Measurements from ENCODE around the genes PITPNC1 and ABCA5.

DNA sequence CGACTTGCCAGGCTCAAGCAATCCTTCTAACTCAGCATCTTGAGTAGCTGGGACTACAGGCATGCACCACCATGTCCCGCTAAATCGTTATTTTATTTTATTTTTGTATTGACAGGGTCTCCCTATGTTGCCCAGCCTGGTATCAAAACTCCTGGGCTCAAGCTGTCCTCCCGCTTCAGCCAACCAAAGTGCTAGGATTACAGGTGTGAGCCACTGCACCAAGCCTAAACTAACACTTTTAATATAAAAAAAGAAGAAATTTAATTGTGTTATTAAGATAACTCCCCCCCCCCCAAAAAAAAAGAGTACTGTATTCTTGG lies 24.5 kb downstream of the HELZ start:
- PRO-cap = no peak

DNA sequence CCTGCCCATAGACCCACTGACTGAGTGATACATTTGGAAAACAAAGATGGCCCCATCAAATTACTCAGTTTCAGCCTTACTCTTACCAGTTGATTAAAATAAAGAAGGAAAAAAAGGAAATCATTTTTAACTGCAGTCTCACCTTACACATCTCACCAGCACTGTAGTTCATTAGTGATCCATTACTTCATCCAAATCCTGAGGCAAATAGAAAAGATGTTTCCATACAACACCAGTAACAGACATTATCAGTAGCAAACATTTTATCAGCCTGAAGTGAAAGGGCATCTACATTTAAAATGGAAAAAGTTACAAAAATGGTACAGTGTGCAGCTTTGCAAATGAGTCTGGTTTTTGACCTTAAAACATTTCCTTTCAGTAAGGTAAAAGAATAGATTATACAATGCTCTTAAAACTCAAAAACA lies 1.3 kb downstream of the HELZ start:
- PRO-cap = no peak

- PRO-cap = bidirectional peak, plus-strand start at chr17:67377314, minus-strand start at chr17:67377159; bidirectional peak, plus-strand start at chr17:67377971, minus-strand start at chr17:67377894
These were observed at the start of gene PITPNC1 for GRCh38 chr17:67377117-67378101. TSS of gene PITPNC1 (plus strand) at chr17:67377281.

DNA sequence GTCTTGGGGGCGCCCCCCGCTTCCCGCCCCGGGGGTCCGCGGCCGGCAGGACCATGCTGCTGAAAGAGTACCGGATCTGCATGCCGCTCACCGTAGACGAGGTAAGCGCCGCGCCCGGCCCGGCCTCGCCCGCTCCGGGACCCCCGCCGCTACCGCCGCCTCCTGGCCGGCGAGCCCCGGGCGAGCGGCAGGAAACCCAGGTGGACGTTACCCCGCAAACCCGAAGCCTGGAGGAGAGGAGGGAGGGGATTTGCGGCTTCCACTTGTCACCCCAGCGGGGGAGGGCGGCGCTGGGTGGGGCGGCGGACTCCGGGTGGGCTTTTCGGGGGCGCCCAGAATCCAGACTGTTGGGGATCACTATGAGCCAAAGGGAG lies 1.0 kb downstream of the PITPNC1 start:
- PRO-cap = no peak

DNA sequence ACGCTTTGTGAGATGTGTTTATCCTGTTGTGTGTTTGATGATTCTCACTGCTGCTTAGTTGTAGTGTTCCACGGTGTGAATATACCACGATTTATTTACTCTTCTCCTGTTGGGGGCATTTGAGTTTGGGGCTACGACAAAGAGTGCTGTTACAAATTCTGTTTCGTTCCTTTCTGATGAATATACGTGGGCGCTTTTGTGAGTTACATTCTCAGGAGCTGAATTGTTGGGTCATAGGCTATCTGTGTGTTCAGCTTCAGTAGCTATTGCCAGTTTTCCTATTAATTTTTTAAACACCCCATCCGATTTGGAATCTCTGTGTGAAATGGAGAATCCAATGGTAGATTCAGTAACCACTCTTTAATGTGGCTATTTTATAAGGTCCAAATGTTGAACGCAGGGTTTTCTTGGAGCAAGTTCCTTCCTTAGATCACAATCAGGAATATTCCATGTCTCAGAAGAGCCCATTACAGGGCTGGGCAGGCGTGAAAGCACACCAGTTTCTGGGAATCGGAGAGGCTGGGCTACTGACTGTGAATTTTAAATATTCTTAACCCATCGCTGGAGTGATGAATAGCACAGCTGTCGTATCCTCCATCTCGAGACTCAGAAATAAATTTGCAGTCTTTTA lies 115.8 kb downstream of the PITPNC1 start:
- PRO-cap = no peak

- PRO-cap = no peak
These were observed 151.8 kb downstream of the PITPNC1 start for GRCh38 chr17:67528605-67529585.

DNA sequence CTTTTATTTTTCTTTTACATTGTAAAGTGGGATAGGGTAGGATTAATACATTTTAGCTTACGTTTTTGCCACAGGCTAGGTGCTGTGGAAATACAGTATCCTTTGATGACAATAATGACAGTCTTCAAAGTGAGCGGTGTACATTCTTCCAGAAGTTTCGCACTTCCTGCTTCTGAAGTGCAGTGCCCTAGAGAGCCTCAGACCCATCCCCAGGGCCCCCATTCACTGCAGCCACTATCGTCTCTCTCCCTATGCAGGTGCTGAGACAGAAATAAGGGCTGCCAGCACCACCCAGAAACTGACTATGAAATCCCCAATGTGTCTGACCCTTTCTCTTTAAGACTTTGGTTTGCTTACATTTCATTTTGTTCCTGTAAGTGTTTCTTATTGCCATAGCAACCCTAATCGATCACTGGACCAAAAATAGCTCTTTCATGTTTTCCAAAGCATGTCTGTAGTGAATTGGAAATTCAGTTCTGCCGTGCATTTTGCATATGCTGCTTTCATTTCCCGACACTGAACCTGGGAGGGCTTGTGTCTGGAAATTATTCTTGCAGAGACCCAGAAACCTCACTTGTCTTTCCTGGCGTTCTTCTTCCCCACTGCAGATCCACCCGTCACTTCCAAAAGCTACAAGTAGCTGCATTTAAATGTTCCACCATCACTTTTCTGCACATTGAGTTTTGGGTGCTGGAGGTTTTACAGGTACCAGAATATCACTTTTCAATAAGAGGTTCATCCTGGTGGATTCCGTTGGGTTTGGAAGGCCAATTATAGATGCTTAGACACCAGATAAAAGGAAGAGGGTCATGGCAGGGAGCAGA lies 148.7 kb upstream of the NOL11 start:
- PRO-cap = no peak

GRCh38 chr17:68379569-68380214 lies 77.6 kb downstream of the WIPI1 start:
- PRO-cap = no peak

- PRO-cap = no peak
These were observed 14.2 kb upstream of the PRKAR1A start for GRCh38 chr17:68497983-68498427.

GRCh38 chr17:68525700-68525999 lies 13.4 kb downstream of the PRKAR1A start:
- PRO-cap = no peak

DNA sequence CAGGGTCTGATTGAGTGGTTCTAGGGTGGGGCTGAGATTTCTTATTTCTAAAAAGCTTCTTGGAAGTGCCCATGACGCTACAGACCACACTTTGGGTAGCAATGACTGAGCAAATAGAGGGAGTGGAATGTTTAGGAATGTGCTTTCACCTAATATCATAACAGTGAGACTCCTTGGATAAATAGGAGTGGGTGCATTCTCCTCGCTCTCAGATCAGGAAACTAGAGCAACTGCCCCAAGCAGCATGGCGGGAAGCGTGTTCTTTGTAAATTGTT lies 30.8 kb downstream of the PRKAR1A start:
- PRO-cap = no peak

- PRO-cap = unidirectional peak, minus-strand start at chr17:68759966
These were observed 158.4 kb upstream of the FAM20A start for GRCh38 chr17:68759438-68760193.

DNA sequence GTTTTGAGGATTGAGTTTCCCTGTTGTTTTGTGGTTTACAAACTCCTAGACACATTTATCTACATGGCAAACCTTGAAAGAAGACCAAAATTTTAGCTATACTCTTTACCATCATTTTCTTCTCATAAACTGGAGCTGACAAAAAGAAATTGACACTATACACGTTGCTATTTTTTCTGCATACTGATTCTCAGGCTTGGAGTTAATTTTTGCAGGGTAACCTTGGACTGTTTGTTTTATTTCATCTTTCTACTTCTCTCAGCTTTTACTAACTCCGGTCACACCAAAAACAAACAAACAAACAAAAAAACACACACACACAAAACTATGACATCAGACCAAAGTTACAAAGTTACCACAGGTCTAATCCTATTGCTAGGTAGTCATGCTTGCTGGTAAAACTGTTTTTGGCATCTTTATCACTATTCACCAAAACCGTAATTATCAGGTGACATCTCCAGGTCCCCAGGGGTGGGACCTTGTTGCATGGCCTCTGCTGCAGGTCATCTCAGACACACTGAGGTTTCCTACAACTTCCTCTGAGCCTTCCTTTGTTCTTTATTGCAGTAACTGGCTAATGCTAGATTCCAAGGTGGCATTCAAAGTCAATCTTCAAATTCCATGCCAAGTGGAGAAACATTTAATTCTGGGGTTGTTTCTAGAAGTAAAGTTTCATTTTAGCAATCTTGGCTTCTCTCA lies 162.4 kb downstream of the ABCA8 start:
- PRO-cap = no peak

DNA sequence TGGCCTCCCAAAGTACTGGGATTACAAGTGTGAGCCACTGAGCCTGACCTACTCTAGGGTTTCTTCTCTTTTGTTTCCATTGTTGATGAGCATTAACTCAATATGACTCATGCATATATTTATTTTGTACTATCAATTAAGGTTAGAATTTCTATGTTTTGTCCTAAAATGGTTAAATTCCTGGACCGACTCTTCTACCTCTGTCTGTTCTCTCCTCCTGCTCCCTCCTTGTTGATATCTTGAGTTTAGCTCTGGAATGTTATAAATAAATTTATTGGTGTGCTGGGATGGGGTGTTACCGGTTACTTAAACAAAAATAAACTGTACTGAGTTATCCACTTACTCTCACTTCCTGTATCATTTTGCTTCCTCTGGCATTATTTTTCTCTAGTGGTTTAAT lies 120.2 kb downstream of the ABCA8 start:
- PRO-cap = no peak

DNA sequence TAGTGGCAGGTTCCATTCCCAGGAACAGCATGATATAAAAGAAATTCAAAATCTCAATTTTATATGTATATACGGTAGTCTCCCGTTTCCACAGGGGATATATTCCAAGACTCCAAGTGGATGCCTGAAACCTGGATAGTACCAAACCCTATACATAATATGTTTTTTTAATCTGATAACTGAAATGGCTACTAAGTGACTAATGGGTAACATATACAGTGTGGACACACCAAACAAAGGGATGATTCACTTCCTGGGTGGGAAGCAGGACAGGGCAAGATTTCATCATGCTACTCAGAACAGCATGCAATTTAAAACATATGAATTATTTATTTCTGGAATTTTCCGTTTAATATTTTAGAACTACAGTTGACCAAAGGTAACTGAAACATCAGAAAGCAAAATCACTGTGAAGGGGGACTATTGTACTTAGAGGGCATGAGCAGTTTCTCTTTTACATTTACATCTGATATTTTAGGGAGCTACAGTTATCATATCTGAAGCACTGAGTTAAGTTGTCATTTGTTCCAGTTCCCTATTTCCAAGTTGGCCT lies 34.0 kb upstream of the ABCA6 start:
- PRO-cap = no peak

DNA sequence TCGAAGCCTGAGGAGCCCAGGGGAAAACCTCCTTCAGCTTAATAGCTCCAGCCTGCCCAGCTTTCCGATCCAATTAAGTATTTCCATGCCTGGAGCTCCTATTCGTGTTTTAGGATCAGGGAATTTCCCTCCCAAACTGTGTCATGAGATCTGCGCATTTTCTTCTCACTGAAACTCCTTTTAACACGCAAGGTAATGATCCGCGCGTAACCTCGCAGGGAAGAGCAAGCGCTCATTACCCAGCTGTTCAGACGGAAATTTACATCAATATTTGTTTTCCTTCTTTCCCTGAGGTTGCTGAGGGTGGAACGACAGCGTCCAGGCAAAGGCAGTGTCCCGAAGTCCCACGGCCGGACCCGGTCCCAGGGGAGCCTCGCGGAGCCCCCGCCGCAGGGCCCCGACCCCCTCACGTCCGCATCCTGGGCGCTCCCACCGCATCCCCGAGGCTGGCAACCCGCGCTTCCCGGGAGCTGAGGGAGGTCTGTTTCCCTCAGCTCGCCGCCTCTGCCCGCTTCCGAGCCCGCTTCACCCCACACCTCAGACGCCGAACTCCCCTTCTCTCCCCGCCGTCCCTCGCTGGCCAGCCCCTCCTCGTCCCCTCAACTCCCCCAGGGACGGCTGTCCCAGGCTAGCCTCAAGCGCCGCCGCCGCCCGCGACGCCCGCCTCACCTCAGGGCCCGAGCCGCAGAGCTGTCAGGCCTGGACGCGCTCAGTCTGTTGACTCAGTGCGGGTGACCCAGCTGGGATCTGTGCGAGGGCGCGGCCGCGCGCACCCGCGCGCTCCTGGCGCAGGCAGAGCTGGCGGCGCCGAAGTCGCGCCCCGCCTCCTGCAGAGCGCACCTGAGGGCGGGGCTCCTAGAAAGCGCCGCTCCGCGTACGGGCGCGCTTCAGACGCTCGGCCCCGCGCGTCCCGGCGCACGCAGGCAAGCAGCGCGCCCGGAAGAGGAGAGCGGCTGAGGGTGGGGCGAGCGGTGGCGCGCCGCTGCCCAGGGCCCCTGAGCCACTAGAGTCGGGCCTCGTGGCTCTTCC lies at the start of gene ABCA5:
Gene ABCA5, minus strand, starts transcription at position 751 of the 1,029 bp plus-strand sequence.
- PRO-cap = bidirectional peak, plus-strand start at position 764 of the sequence, minus-strand start at position 751 of the sequence; bidirectional peak, plus-strand start at position 942 of the sequence, minus-strand start at position 944 of the sequence

GRCh38 chr17:70389176-70389810 lies 220.0 kb downstream of the KCNJ2 start:
- PRO-cap = no peak

DNA sequence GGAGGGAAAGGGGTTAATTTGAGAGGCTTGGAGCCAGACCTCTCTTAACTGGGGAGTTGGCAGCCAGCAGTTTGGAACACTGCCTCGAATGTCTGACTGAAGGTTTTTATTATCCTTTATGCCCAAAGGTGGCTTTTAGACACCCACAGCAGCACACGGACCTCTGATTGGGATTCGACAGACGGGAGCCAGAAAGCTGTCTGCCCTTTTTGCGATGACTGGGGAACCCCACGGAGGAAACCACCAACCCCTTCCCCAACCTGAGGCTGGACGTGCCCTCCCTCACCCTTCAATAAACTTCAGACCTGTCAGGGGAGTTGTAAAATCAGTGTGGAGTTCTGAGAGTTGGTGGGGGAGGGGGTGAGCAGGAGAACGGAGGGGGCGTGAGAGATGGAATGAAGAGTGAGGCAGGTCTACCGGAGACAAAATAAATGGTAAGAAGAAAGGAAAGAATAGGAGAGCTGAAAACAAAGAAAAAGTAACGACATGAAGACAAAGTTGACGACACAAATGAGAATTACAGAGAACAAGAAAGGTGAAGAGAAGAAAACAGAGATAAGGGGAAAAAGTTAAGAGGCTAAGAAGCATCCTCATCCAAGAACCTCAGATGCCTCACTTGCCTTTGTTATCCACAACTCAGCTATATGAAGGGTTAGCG lies 833.3 kb upstream of the SOX9 start:
- PRO-cap = no peak

DNA sequence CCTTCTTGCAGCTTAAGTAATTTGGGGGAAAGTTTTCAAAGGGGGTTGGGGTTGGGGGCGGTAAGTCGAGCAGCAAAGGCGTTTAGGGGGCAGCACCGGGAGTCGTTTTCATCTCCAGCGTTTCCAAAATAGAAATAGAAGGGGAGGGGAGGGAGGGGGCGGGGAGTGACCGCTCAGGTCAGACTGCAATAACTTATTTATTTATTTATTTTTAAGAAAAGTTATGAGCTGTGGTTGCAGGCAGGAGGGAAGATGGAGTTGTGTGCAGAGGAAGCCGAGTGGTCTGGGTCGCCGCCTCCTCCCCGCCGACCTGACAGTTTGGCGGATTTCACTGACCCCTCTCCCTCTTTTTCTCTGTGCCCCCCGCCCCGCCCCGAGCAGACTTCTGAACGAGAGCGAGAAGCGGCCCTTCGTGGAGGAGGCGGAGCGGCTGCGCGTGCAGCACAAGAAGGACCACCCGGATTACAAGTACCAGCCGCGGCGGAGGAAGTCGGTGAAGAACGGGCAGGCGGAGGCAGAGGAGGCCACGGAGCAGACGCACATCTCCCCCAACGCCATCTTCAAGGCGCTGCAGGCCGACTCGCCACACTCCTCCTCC lies 1.6 kb downstream of the SOX9 start:
- PRO-cap = unidirectional peak, plus-strand start at position 493 of the sequence

DNA sequence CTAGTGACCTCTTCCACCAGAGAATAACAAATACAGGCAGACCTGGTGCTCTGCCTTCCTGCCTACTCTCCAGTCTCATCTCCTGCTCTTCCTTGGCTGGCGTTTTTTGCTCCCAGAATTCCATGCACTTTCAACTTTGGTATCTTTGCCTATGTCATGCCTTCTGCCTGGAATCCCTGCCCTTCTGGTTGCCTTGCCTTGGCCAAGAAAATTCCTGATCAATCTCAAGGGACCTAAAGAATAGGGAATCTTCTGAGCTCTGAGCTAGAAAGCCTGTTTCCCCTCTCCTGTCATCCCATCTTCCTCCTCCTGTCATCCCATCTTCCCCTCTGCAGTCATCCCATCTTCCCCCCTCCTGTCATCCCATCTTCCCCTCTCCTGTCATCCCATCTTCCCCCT lies 216.4 kb downstream of the SOX9 start:
- PRO-cap = no peak